Bile duct (tissue), 1 donor: ENCODE data around the genes PILRA and MUC3A.

- PRO-cap, result no peak
Observed at GRCh38 chr7:100243314-100243936, 23.7 kb downstream of the PVRIG start.

- PRO-cap, result no peak
Observed at GRCh38 chr7:100358710-100359142, 809 bp downstream of the PILRB start.

DNA sequence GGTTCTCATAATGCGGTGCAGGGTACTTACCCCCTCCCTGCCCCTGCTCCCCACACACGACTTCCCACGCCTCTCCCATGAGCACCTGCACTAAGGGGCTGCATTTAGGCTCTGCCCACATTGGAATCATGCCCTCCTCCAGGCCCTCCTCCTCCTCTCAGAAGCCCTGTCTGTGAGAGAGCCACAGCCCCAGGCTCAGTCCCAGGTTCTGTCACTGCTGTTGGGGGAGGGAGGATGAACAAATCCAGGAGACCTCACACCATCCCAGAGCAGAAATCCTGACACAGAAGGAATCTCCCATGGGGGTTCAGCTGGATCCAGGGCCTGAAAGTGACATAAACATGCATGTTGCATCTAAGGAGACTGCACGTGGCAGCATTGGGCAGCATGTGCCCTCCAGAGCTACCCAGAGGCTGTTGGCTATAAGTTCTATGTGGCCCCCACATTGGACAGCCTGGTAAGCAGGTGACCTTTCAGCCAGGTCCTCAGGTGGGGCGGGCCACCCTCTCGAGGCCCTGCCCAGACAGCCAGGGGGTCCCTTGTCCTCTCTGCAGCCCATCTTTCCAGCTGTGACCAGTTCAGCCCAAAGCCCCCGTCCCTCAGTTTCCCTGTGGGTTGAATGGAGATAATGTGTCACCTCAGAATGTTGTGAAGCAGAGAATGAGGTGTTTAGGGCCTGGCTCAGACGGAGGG lies 1.6 kb upstream of the PILRA start:
- PRO-cap, result no peak

DNA sequence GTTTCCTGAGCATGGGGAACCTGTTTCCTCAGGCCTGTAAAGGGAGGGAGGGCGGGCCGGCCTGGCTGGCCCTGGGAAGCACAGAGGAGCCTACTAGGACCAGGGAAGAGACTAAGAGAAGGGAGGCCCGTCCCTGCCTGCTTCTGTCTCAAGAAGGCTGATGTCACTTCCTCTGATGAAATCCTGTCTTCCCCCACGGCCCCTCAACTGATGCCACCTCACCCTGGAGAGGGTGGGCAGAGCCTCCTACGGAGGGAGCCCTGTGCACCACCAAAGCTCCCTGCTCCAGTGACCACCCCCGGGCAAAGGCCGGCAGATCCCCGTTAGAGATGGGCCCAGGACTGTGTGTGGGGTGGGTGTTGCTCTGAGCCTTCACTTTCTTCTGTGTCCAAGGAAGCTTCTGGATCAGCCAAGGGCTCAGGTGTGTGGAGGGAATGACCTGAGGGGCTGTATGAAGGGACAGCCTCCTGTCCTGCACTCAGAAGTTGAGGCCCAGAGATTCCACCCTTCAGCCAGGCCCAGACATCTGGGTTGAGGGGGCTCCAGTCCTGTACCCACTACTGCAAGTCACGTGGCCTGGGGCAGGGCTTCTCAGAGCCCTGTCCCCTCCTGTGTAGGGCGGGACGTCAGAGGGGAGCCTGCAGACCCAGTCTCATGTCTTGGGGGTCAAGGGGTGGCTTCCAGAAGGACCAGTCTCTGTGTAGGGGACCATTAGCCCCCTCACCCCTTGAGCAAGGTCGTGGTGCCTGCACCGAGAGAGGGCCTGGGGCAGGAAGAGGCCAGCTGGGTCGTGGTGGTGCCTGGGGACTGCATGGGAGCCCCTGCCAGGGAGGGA lies 815 bp upstream of the PILRA start:
- PRO-cap, result unidirectional peak, minus-strand start at position 113 of the sequence; unidirectional peak, minus-strand start at position 145 of the sequence

DNA sequence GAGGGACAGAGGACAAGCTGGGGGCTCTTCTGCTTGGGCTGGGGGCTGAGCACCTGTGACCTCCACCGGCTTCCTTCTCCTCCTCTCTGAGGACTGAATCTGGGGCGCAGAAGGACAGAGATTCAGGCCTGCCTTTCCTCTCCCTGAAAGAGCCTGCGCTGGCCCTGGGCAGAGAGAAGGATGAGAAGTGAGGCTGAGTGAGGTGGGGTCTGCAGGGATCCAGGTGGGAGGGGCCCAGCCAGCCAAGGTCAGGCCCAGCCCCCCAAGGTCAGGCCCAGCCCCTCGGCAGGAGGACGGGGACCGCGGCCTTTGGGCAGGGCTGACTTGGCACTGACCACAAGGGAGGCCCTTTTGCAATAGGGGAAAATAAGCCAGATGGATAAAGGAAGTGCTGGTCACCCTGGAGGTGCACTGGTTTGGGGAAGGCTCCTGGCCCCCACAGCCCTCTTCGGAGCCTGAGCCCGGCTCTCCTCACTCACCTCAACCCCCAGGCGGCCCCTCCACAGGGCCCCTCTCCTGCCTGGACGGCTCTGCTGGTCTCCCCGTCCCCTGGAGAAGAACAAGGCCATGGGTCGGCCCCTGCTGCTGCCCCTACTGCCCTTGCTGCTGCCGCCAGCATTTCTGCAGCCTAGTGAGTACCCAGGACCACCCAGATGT lies at the start of gene PILRA:
TSS of gene PILRA (plus strand) at position 398 of the 657 bp plus-strand sequence.
- PRO-cap, result unidirectional peak, plus-strand start at position 382 of the sequence

DNA sequence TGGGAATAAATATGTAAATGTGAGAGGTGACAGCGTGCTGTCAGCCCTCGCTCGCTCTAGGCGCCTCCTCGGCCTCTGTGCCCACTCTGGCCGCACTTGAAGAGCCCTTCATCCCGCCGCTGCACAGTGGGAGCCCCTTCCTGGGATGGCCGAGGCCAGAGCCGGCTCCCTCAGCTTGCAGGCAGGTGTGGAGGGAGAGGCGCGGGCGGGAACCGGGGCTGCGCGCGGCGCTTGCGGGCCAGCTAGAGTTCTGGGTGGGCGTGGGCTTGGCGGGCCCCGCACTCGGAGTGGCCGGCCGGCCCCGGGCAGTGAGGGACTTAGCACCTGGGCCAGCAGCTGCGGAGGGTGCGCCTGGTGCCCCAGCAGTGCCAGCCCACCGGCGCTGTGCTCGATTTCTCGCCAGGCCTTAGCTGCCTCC lies 8.3 kb downstream of the PILRA start:
- PRO-cap, result no peak

- PRO-cap, result bidirectional peak, plus-strand start at chr7:100430359, minus-strand start at chr7:100430299
Observed at GRCh38 chr7:100429958-100430597, 447 bp downstream of the MEPCE start.

- PRO-cap, result unidirectional peak, plus-strand start at chr7:100435770; bidirectional peak, plus-strand start at chr7:100436244, minus-strand start at chr7:100436151
Observed at GRCh38 chr7:100435241-100436278, 737 bp downstream of the PPP1R35 start.

- PRO-cap, result no peak
Observed at GRCh38 chr7:100545461-100546328, 6.7 kb downstream of the AGFG2 start.

- PRO-cap, result no peak
Observed at GRCh38 chr7:100555541-100556114, 16.6 kb downstream of the AGFG2 start.

DNA sequence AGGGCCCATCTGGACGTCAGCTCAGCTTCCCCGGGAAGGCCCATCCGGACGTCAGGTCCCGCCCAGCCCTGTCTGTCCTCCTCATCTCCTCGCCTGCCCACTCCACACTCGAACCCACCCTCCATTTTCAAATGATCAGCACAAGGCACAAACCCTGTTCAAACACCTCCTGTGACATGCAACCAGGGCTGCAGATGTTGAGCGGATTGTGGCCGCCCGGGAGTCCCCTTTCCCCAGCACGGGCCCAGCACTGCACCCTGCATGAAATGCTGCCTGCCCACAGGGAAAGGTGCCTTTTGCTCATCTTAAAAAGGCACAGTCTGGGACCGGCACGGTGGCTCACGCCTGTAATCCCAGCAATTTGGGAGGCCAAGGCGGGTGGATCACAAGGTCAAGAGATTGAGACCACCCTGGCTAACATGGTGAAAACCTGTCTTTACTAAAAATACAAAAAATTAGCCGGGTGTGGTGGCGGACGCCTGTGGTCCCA lies 5.3 kb upstream of the SAP25 start:
- PRO-cap, result no peak

DNA sequence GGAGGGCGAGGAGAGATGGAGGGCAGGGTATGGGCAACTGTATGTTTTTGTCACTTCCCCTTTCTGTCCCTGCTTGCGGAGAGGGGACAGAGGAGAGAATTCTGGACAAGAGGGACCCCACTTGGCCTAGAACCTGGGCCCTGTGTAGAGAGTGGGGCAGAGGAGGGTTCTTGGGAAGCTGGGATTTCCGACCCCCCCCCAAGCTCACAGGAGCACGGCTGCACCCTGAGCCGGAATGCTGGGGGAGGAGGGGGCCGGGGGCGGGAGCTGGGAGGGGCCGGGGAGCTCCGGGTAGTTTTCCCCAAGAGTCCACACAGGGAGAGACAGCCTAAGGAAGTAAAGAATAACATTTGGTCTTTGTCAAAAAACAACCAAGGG lies 1.8 kb downstream of the LRCH4 start:
- PRO-cap, result no peak

DNA sequence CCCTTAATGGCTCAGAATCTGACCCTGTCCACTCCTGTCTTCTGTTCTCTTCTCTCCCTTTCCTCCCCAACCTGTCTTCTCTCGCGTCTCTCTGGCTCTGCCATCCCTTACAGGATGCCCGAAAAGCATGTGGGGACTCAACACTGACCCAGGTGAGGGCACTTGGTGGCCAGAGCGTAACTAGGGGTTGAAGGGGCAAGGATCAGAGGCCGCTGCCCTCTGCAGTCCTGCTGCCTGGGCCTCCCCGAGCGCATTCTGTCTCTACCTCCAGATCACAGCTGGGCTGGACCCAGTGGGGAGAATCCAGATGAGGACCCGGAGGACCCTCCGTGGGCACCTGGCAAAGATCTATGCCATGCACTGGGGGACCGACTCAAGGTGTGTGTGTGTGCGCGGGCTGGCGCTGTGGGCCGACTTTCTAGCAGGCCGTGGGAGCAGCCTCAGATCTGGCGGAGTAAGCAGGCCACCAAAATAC lies 2.9 kb downstream of the GNB2 start:
- PRO-cap, result no peak

DNA sequence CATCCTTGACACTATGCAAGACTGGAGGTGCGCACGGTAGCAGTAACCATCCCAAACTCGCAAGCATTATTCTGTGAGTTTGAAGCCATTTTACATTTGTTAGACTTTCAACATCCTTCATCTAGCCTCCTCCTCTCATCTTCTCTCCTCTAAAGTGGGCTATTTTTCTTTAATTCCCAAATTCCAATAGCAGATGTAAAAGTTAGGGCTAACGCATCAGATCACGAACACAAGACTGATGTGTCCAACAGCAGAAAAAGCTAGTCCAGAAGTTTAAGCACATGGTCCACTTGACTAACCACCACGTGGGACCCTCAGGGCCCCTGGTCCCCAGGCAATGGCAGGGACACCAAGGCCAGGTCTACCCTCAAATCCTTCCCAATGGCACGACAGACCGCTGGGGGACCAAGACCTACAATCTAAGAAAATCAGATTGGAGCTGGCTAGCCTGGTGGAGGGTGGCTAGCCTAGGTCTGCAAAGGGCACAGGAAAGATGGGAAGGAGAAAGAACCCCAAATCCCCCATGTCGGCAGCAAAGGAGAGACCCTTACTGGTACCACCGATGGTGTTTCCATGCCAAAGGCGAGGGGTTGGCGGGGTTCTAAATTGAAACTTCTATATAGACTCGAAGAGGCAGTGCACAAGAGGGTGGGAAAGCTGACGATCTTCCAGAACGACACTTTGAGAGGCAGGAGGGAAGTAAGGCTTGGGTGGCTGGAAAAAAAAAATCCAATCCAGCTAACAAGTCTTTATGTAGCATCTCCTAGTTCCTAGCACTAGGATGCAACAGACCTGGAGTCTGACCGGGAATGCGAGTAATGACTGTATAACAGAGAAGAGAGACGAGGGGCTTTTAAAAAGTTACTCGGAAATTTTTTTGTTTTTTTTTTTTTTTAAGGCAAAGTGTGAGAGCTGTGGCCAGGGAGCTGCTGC lies 1.4 kb downstream of the GIGYF1 start:
- PRO-cap, result no peak

DNA sequence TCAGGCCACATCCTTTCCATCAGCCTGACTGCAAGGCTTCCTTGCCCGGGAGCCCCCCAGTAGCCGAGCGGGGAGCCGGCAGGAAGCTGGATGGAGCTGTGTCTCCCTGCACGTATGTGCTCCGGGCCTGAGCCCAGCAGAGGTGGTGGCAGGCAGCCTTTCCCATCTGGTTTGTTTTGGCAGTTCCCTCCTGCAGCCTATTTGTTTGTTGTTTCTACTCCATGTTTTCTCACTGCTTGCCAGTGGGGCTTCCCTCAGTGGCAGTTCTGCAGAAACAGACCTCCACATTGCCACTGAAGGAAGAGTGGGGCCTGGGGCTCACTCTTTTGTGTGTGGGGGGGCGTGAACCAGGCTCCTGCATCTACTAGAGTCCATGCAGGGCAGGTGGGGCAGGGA lies 5.5 kb downstream of the POP7 start:
- PRO-cap, result no peak

- PRO-cap, result no peak
Observed at GRCh38 chr7:100812619-100813276, 14.6 kb downstream of the EPHB4 start.

- PRO-cap, result bidirectional peak, plus-strand start at chr7:100837605, minus-strand start at chr7:100837406
Observed at GRCh38 chr7:100837041-100837842, 9.9 kb upstream of the EPHB4 start.

GRCh38 chr7:100942312-100942958 lies 6.9 kb upstream of the MUC3A start:
- PRO-cap, result no peak

- PRO-cap, result bidirectional peak, plus-strand start at chr7:100949534, minus-strand start at chr7:100949287
Observed at GRCh38 chr7:100949053-100949707, at the start of gene MUC3A. TSS of gene MUC3A (plus strand) at chr7:100949534.

GRCh38 chr7:100952550-100953499 lies 3.5 kb downstream of the MUC3A start:
- PRO-cap, result no peak